Metastatic Liver Carcinoma in the Lung (tissue), 2 donors: Measurements from ENCODE around the genes SPDYE17, SPDYE18 and SEMA3E.

DNA sequence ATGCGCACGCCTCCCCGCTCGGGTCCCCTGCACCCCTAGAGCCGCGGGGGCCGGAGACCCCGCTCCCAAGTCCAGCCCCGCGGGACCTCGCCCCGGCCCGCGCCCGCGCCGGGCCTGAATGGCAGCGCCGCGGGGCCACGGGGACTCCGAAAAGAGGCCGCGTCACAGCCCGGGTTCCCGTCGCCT, 510 bp downstream of the YWHAG start:
- PRO-cap, 2 experiments, result no peak in any of the 2 experiments

DNA sequence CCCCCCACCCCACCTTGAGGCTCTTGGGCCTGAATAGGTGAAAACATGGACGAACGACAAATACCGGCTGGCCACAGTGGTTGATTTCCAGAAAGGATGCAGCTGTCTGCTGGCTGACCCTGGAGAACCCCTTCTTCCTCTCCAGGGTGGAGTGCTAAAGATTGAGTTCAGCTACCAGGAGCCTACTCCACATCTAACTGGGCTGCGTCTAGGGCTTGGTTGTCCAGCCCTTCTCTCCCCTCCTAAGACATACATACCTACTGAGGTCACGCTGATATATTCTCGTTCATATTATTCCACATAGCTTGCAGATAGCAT, 887 bp upstream of the YWHAG start:
- PRO-cap, 2 experiments, result peak in 1 of 2 experiments; most common plus-strand start position 138 of the sequence (in 1)

DNA sequence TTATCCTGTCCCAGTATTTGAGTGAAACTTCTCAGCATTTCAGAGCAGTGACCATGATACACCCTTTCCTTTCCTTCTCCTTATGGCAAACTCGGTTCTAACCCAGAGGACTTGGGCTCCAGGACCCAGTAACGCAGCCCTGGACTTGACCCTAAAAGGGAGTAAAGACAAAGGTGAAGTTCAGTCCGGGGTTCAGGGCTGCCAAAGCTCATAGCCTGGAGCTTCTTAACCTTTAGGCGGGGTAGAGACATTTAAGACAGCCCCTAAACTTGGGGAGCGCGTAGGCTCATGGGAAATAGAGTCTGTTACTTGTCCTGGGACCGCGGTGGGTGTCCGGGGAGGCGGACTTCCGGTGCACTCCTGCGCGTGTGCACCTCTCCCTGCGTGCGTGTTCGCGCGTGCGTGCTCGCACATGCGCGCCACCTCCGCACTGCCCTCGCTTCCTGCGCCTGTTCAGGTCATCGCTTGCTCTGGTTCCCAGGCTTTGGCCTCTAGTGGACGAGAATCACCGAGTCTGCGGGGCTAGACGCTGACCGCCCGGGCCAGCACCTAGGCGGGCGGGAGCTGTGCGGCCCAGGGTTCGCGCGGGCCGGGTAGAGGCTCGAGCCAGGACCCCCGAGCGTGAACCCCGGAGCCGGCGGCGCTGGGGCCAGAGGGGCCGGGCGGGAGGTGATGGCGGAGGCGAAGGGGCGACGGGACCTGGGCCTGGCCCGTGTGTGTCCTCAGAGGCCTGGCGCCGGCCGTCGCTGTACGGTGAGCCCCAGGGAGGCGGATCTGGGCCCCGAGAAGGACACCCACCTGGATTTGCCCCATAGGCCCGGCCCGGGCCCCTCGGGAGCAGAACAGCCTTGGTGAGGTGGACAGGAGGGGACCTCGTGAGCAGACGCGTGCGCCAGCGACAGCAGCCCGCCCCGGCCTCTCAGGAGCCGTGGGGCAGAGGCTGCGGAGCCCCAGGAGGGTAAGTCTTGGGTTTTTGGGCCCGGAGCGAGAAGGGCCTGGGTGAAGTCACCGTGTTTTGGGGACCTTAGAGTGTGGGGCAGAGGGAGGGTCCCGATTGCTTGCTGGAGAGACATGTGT, 6.1 kb upstream of the SPDYE16 start:
- PRO-cap, 2 experiments, result peak in 2 of 2 experiments; most common plus-strand start position 430 of the sequence (in 1); most common minus-strand start position 331 of the sequence (in 2)

DNA sequence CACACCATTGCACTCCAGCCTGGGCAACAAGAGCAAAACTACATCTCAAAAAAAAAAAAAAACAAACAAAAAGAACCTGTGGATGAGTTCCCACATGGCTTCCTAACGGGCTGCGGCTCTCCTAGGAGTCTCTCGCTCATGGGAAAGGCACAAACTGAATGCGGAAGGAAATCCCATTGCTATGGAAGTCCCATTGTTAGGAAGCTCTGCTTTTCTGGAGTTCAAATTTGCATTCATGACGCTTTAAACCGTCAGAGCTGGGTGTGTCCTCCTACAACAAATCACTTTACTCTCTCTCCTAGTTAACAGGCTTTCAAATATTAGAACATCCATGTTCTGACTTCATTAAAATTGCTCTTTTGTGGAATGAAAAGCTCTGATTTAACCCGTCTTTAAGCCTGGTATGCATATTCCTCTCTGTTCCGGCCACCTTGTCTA, at the start of gene SPDYE17:
Gene SPDYE17, minus strand, starts transcription at position 198 of the 438 bp plus-strand sequence.
- PRO-cap, 2 experiments, result no peak in any of the 2 experiments

GRCh38 chr7:77062452-77062851, at the start of gene SPDYE18:
TSS of gene SPDYE18 (minus strand) at chr7:77062558.
- PRO-cap, 2 experiments, result no peak in any of the 2 experiments

DNA sequence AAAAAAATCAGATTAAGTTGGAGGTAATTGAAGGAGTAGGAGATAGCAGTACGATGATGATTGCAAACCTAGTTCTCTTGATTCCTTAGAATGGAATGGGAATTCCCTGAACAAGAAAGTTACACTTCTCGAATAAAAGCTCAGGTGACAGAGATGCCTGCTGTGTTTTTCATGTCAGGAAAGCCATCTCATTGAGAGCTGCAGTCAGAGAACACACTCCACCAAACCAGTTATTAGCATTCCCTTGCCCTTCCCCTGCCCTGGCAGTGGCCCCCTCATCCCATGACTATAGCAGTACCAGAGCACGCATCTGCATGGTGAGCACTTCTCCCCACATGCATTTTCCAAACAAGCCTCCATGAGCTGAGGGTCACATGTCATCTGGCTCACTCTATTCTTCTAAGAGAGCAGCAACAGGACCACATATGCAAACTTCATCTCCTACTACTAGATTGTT, 42.4 kb upstream of the FGL2 start:
- PRO-cap, 2 experiments, result peak in 1 of 2 experiments; most common plus-strand start position 402 of the sequence (in 1); most common minus-strand start position 235 of the sequence (in 1)

GRCh38 chr7:77348466-77348946, 67.6 kb downstream of the GSAP start:
- PRO-cap, 2 experiments, result no peak in any of the 2 experiments

DNA sequence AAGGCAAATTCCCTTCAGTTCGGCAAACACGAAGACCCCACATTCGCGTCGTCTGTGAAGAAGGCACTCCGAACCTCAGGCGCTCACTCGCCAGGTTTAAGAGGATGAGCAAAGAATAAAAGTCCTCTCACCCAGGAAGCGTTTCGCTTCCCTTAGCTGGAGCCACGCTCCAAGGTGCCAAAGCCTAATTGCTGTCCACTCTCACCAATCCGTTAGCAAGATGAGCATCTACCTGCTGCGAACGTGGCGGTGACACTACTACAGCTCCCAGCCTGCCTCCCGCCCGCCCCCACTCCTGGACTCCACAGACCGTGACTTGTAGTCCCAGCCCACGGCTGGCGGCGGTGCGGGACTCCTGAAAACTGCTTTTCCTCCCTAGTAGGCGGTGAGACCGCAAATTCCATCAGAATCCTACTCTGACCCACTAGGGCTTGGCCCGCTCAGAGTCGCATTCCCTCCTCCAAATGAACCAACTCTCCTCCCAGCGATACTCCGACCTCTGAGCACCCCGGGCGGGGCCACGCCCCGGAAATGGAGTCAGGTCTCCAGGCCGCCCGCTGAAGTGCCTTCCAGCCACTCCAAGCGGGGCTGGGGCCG, 615 bp upstream of the PTPN12 start:
- PRO-cap, 2 experiments, result peak in 2 of 2 experiments; most common minus-strand start position 465 of the sequence (in 1)

DNA sequence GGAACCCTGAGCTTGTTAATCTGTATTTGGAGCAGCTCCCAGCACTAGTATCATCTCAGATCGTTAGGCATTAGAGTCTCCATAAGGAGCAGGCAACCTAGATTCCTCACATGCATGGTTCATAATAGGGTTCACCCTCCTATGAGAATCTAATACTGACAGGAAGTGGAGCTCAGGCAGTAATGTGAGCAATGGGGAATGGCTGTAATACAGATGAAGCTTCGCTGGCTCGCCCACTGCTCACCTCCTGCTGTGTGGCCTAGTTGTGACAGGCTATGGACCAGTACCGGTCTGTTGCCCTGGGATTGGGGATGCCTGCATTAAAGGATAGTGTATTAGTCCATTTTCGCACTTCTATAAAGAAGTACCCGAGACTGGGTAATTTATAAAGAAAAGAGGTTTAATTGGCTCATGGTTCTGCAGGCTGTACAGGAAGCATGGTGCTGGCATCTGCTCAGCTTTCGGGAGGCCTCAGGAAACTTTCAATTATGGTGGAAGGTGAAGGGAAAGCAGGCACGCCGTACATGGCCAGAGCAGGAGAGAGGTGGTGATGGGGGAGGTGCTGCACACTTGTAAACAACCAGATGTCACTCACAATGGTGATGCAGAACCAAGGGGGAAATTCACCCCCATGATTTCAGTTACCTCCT, 49.7 kb downstream of the RSBN1L start:
- PRO-cap, 2 experiments, result no peak in any of the 2 experiments

DNA sequence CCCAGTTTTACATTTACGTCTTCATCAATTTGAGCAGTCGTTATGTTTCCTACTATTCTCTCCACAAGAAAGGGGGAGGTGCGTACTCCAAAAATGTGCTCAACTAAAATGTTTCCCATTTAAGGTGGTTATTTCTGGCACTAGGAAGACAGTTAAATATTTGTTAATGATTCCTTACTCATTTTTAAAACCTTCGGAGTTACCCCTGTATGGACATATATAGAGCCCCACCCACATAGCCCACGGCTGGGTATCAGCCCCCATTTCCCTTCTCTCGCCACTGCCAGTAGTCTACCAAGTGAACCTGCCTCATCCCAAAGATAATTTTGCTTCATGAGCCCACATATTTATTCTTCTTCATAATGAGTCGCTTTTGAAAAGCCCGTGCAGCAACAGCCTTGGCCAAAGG, 719 bp downstream of the TMEM60 start:
- PRO-cap, 2 experiments, result no peak in any of the 2 experiments

DNA sequence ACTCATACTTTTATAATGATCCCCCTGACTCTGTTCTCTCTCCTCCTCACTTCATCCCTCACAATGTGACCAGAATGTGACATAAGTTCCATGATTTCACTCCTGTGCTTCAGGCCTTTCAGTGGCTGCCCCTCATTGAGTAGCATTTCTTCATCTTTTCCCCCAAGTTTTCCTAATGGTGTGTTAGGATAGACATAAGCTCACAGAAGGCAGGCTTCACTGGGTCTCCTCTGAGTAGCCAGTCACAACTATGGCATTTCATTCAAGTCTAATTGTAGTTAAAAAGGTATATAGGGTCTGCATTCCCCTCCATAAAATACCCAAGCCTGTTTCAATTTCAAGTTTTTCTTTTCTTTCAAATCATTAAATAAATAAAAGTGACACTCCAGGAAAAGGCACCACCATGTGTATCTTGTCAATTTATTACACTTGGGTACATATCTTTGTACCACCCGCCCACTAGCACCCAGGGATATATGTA, 509.2 kb downstream of the MAGI2 start:
- PRO-cap, 2 experiments, result no peak in any of the 2 experiments

DNA sequence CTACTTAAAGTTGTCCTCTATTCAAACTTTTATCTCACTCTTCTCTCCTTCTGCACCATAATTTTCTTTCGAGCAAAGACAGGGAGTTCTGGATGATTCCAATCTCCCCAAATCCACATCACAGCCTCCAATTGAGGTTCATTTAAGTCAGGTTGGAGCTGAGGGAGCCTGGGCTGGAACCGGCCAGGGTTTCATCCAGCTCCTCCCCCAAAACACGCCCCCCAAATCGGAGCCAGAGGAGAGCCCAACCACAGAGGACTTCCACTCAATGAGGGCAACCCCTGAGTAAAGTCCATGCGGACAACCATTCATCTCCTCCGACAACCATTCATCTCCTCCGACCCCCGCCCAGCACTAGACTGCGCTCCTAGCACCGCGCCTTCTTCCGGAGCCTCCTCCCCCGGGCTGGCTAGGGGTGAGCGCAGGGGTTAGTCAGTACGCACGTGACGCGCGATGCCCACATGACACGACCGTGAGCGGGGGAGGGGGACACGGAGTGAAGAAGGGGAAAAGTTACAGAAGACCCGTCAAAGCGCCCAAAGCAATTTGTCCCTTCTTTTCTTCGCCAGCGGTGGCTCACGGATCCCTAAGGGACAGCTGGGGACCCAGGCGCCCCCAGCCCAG, 1.4 kb downstream of the MAGI2 start:
- PRO-cap, 2 experiments, result peak in 2 of 2 experiments; most common plus-strand start position 277 of the sequence (in 1); most common minus-strand start position 407 of the sequence (in 2)

GRCh38 chr7:79454405-79455207, 1.1 kb upstream of the MAGI2 start:
- PRO-cap, 2 experiments, result peak in 2 of 2 experiments; most common plus-strand start chr7:79454511 (in 2)

DNA sequence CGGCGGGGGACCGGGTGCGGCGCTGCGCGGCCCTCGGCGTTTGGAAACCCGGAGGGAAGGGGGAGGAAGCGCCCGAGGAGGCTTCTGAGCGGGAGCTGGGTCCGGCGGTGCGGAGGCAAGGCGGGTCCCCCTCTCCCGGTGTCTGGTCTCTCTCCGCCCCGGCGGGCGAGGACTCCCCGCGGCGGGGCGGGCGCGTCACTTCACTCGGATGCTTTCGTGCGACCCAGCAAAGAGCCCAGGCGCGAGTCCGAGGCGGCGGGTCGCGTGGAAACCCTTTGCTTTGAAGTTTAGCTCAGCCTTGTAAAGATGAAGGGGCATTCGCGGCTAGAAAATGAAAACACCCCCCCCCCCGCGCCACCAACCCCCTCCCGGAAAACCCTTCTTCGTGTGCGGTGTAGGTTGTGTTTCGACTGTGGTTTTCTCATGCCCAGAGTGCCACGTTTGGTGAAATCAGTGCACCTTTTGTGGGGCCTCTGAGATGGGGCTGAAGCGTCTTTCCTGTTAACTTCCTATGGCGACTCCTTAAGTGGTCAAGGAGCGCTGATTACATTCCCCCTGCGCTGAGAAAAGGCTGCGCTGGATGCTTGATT, 773 bp downstream of the GNAI1 start:
- PRO-cap, 2 experiments, result peak in 1 of 2 experiments; most common plus-strand start position 141 of the sequence (in 1); most common minus-strand start position 144 of the sequence (in 1)

DNA sequence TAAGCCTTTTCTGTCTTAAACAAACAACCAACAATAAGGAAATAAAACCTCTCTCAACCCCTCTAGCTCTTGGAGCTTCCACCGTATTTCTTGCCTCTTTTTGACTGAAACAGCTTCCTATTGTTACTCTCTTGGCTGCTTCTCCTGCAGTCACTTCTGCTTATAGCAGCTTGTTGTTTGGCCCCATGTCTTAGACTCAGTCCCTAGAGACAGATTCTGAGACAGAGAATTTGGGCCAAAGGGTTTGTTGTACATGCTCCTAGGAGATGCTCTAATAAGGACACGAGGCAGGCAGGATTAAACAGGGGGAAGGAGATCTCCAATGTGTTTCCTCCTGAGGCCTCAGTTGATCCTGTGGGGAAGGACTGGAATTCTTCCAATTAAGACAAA, 109.9 kb downstream of the GNAI1 start:
- PRO-cap, 2 experiments, result no peak in any of the 2 experiments

DNA sequence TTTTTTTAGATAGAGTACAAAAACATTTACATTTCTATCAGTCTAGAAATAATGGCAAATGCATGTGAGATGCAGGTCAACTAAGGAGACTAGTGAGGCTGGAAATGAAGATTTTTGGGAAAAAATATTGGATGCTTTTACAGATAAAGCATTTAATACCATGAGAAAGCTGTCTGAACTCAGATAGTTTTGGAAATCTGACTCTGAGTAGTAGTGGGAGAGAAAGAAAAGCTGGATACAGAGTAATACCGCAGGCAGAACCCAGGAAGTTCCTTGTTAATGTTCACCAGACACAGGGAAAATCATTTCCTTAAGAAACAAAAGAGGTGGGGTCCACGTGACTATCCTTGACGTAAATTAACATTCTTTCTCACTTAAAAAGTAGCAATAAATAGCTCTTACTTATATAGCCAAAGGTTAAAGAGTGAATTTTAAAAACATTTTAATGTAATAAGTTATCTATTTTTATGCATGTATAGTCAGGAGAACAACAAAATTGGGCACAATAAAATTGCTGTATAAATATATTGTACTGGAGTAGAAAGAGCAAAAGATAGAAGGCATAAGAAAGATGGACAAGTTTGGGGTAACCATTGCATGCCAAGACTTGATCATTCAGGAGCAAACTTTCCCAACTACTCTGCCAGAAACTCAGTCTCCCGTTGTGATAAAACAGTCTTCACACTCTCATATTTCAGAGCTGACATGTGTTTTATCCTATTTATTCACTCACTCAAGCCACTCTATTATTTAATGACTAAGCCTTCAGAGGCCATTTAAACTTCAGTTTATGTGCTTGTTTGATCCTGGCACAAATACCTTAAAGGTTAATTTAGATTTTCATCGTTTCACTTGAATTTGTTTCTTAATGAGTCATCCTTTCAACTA, 143.0 kb downstream of the GNAI1 start:
- PRO-cap, 2 experiments, result no peak in any of the 2 experiments

DNA sequence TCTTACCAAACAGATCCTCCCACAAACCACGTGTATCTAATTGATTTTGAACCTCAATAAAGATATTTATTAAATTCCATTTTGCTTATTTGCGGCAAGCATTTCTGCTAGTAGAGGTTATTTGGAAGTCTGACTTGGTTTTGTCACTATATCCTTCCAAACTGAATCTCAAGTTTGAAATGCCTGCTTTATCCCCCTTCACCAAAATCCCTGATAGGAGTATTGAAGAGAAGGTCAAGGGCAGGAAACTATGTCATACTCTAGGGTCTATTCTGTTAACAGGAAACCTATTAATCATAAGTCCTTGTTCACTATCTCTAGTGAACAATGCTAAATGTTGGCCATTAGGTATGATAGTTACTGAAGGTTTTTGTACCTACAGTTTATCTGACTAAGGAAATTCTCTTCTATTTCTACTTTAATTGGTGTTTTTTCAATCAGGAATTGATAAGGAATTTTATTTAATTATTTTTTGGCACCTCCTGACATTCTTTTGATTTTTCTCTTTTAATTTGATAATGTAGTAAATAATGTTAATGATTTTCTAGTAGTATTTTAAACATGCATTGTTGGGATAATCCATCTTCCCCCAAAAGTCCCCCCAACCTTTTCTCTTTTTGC, 11.5 kb downstream of the GNAT3 start:
- PRO-cap, 2 experiments, result no peak in any of the 2 experiments

DNA sequence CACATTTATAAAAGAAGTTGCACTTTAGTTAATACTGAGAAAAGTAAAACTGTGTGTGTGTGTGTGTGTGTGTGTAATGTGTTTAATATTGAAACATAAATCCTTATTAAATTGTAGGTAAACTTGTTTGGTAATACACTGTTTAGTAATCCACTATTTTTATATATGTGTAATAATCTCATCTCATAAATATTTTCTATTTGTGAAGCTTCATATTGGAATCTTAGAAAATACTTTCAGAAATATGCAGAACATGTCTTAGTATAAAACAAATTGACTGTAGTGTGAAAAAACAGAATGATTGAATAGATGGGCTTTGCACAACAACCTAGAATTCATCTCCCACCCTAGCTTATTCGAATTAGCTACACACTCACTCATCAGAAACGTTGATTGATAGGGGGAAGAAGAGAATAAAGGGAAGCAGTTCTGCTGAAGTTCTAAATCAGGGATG, 8.8 kb downstream of the CD36 start:
- PRO-cap, 2 experiments, result no peak in any of the 2 experiments

DNA sequence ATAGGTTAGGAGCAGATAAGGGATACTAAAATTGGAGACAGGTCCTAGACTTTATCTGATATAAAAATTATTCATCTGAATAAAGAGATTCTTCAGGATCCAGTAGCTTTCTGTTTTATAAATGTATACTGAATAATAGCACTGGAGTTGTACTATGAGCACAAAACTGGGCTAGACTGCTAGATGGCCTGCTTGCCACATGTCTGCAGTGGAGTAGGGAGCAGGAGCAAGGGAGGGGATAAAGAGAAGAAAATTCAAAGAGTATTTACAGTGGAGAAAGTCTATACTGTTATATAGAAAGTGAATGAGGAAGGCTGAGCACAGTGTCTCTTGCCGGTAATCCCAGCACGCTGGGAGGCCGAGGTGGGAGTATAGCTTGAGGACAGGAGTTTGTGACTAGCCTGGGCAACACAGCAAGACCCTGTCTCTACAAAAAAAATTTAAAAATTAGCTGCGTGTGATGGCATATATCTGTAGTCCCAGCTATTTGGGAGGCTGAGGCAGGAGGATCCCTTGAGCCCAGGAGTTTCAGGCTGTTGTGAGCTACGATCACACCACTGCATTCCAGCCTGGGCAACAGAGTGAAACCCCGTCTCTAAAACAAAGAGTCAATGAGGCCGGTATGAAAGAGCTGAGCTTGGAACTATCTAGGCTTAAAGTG, 41.7 kb downstream of the CD36 start:
- PRO-cap, 2 experiments, result no peak in any of the 2 experiments

GRCh38 chr7:83648260-83649508, at the start of gene SEMA3E:
TSS of gene SEMA3E (minus strand) at chr7:83649139.
- PRO-cap, 2 experiments, result no peak in any of the 2 experiments